ENCODE data around the genes ZNF263 and NLRC3.

GRCh38 chr16:3143103-3144472 is 8.8 kb downstream of the ZNF213 start:
- PRO-cap: no peak
- RAMPAGE, long total RNA, 2 experiments: no peak in any of the 2 experiments

GRCh38 chr16:3157065-3158095 is 22.6 kb downstream of the ZNF213 start:
- PRO-cap: no peak
- RAMPAGE, long total RNA, 2 experiments: no peak in any of the 2 experiments

- PRO-cap: no peak
- RAMPAGE, long total RNA, 2 experiments: no peak in any of the 2 experiments
Measured at GRCh38 chr16:3274189-3275517, 8.6 kb upstream of the ZNF263 start.

DNA sequence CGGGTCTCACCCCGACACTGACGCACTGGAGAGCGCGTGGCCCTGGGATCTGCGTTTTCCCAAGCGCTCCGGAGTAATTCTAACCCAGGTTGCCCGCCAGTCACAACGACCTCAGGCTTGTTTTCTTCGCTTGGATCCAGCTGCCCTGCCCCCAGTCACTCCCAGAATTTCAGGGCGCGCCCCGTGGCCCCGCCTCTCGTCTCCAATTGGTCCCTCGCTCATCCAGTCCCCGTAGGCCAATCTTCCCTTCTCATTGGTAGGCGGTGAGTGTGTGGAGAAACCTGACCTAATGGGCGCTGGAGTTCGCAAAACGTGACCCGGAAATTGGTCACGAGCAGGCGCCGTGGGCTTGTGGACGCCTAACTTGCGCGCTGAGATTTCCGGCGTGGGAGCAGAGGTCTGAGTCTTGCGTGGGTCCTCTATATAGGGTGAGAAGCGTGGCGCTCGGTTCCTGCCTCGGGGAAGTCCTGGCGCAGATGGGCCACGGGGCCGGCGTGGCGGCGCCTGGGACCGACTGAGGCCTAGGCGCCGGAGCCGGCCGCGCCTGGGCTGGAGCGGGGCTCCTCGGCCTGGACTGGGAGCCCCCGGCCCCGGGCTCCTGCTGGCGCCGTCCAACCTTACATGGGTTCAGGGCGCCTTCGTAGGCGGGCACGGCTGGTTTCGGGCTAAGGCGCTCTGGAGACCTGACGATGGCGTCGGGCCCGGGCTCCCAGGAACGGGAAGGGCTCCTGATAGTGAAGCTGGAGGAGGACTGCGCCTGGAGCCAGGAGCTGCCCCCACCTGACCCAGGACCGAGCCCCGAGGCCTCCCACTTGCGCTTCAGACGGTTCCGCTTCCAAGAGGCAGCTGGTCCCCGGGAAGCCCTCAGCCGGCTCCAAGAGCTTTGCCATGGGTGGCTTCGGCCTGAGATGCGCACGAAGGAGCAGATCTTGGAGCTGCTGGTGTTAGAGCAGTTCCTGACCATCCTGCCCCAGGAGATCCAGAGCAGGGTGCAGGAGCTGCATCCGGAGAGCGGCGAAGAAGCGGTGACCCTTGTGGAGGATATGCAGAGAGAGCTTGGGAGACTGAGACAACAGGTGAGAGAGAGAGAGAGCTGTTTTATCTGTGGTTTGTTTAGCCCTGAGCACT is at the start of gene ZNF263:
Gene ZNF263, plus strand, starts transcription at position 362 of the 1,128 bp plus-strand sequence.
- PRO-cap: bidirectional peak, plus-strand start at position 374 of the sequence, minus-strand start at position 147 of the sequence
- RAMPAGE, long total RNA, 2 experiments: no peak in any of the 2 experiments

GRCh38 chr16:3365847-3366088 is 10.1 kb downstream of the OR2C1 start:
- PRO-cap: no peak
- RAMPAGE, long total RNA, 2 experiments: no peak in any of the 2 experiments

DNA sequence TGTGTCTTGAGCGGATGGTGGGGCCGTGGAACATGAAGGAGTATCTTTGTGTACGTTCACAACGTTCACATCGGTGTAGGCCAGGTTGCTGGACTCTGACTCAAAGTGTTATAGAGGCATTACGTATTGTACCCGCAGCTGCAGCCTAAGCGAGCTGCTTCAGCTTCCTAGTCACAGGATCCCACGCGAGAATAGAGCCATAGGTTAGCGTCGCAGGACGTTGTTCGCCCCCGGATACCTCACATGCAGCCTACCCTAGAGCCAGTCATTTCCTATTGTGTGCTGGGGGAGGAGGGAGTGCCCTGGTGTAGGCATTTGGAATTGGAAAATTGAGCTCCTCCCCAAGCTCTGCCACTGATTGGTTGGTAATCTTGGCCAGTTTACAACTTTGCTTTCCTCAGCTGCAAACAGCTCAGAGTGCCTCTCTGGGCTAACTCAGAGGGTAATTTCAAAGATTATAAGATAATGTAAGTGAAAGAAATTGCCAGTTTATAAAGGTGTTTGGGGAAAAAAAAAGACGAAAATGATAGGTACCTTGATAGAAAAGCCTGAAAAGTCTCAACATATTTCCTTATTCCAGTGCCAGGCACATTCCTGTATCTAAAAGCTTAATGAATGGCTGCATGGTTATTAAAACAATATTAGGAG is 588 bp downstream of the NAA60 start:
- PRO-cap: no peak
- RAMPAGE, long total RNA, 2 experiments: no peak in any of the 2 experiments

DNA sequence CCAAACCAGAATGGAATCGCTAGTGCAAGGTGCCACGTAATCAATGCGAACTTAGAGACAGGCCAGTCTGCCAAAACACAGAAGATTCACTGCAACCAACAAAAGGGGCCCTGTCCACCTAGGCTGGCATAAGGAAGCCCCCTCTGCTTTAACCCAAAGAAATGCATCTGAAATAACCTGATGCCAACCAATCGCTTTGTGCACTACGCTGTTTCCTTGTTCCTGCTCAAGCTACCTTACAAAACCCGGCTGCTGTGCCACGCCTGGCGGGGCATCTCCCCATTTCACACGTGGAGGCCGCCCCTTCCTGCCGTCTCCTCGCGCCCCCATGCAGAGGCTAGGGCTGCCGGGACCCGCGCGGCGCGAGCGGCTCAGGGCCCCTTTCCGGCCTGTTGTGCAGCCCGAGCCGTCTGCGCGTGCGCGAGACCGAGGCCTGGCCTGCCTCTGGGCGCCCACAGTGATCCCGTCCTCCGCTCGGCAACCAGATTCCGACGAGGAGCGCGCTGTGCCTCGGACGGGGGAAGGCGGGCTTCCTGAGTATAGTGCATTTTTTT is 907 bp upstream of the CLUAP1 start:
- PRO-cap: no peak
- RAMPAGE, long total RNA, 2 experiments: no peak in any of the 2 experiments

DNA sequence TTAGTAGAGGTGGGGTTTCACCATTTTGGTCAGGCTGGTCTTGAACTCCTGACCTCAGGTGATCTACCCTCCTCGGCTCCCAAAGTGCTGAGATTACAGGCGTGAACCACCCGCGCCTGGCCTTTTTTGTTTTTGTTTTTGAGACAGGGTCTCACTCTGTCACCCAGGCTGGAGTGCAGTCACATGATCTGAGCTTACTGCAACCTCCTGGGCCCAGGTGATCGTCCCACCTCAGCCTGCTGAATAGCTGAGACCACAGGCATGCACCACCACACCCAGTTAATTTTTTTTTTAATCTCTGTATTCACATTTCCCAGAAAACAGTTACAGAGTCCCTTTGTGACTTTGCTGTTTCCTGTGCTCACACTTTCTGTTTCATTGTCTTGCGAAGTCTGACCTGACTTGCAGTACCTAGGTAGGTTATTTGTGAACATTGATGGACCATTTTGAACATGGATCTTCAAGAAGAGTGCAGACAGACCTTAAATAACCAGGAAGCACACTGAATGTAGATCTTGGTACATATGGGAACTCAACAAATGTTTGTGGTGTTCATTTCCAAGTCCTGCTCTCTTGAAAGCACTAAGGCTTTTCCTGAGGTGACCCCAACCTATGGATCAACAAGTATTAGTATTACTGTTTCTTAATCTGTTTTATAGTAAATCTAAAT is 2.8 kb downstream of the CLUAP1 start:
- PRO-cap: no peak
- RAMPAGE, long total RNA, 2 experiments: no peak in any of the 2 experiments

DNA sequence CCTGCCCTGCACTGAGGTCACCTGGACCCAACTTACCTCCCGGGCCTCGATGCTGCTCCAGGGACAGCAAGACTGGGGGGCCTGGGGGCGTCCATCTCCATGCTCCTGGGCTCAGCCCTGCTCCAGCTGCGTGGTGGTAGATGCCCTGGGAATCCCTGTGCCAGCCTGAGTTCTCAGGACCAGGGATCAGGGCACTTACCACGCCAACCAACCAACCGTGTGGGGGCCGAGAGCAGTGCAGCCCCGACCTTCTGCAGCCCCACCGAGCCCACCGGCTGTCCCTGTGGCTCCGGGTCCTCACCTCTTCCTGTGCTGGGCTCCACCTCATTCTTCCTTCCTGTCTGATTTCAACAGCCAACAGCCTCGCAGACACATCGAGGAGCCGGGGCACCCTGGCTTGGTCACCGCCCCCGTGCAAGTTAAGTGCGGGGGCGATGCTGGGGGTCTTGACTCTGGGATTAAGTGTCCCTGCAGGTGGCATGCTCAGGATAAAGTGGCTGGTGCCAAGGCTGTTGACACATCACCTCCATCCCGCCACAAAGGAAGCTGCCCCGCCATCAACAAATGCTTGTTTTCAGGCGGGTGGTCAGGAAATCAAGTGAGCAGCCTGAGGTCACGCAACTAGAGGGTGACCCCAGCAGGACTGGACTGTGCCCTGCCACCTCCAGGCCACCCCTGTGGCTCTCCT is at the start of gene NLRC3:
Gene NLRC3, minus strand, starts transcription at position 291 of the 688 bp plus-strand sequence.
- PRO-cap: no peak
- RAMPAGE, long total RNA, 2 experiments: start-site peak on the minus strand in 1 of 2 experiments, centred at position 279 of the sequence, 10 reads per replicate

GRCh38 chr16:3637133-3638138 is 17.1 kb upstream of the DNASE1 start:
- PRO-cap: no peak
- RAMPAGE, long total RNA, 2 experiments: no peak in any of the 2 experiments

DNA sequence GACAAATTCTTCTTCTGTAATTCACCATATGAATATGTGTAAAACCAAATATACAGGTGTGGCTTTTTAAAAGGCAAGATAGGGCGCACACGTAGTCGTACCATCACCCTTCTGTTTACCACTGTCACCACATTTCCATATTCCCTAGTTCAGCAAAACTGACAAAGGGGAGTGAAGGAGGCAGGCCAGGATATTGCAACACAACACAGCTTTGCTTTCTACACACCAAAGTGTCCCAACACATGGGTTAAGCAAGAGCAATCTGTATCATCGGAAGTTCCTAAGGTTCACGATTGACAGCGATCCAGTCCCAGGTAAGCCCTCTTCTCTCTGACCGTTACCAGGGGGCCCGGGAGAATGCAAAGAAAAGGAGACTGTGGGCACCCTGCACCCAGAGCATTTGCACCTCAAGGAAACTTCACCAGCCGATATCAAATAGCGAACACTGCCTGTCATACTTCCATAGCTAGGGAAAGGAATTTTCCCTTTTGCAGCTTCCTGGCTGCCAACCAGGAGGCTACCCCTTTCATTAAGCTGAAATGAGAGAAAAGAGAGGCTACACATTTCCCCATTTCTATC is 23.1 kb downstream of the CREBBP start:
- PRO-cap: no peak
- RAMPAGE, long total RNA, 2 experiments: no peak in any of the 2 experiments

- PRO-cap: no peak
- RAMPAGE, long total RNA, 2 experiments: no peak in any of the 2 experiments
Measured at GRCh38 chr16:3881583-3881948, 1.1 kb upstream of the CREBBP start.

GRCh38 chr16:3945771-3946077 is 65.2 kb upstream of the CREBBP start:
- PRO-cap: no peak
- RAMPAGE, long total RNA, 2 experiments: no peak in any of the 2 experiments

GRCh38 chr16:4052802-4053022 is 63.5 kb downstream of the ADCY9 start:
- PRO-cap: no peak
- RAMPAGE, long total RNA, 2 experiments: no peak in any of the 2 experiments

DNA sequence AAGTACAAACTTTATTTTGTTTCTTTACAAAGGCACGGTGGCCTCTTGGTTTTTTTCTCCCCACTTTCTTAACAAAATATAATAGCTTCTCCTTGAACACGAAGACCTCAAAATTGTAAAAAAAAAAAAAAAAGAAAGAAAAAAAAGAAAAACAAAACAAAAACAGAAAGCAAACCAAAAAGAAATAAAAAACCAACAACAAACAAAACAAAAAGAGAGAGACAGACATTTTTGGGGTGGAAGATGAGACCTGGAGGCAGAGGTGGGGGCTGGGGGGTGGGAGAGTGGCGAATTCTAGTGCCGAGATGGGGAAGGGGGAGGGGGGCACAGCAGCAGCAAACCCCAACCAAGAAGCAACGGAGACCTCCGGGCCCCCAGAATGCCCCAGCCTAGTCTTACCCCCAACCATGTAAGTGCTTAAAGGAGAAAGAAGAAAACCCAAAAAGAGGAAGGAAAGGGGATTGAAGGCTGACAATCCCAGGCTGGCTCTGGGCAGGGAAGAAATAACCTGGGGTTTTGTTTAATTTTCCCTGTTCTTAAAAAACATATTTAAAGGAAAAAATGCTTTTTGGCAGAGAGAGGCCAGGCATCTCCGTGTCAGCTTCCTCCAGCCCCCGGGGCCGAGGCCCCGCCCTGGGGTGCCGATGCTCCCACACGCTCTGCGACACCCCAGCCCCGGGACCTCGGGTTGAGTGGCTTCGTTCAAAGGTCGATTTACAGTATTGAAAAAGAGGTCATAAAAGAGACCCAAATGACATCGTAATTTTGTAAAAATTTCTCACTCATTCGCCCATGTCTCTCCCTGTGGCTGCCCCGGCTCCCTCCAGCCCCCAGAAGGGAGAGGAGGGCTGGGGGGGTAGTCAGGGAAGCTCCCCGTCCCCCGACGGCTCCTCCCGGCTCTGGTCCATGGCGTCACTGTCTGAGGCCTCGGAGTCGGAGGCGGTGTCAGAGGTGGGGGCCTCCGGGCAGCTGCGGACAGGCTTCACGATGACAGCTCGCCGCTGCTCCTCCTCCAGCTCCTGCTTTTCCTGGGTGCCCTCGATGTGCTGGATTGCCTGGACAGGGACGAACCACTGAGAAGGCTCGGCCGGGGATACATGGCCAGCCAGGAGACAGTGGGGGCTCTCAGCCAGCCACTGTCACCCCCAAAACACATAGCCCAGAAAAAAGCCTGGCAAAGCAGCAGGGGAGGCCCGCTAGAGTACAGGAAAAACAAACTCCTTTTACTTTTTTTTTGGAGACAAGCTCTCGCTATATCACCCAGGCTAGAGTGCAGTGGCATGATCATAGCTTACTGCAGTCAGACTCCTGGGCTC is 15.2 kb downstream of the TFAP4 start:
- PRO-cap: unidirectional peak, minus-strand start at position 917 of the sequence
- RAMPAGE, long total RNA, 2 experiments: no peak in any of the 2 experiments

DNA sequence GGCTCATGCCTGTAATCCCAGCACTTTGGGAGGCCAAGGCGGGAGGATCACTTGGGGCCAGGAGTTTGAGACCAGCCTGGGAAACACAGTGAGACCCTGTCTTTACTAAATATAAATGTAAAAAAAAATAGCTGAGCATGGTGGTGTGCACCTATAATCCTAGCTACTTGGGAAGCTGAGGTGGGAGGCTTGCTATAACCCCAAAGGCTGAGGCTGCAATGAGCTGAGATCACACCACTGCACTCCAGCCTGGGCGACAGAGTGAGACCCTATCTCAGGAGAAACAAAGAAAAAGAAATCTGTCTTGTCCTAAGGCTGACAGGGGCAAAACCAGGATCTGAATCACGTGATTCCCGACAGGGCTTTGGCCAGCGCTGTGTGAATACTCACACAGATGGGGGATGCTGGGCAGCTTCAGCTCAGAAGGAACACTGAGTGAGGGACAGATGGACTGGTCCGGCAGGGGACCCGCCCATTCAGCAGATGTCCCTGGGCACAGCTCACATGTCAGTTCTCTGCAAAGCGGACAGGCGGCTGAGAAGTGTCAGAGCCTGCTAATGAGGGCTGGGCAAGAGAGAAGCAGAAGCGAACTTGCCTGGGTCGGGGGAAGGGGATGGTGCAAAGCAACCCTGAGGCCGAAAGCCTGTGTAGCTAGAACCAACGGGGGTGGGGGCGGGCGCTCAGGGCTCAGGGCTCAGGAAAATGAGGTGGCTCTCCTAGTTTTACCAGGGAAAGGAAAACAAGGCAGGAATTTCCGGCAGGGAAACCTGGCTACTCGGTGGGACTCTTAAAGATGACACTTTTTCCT is 12.0 kb upstream of the GLIS2 start:
- PRO-cap: no peak
- RAMPAGE, long total RNA, 2 experiments: no peak in any of the 2 experiments

DNA sequence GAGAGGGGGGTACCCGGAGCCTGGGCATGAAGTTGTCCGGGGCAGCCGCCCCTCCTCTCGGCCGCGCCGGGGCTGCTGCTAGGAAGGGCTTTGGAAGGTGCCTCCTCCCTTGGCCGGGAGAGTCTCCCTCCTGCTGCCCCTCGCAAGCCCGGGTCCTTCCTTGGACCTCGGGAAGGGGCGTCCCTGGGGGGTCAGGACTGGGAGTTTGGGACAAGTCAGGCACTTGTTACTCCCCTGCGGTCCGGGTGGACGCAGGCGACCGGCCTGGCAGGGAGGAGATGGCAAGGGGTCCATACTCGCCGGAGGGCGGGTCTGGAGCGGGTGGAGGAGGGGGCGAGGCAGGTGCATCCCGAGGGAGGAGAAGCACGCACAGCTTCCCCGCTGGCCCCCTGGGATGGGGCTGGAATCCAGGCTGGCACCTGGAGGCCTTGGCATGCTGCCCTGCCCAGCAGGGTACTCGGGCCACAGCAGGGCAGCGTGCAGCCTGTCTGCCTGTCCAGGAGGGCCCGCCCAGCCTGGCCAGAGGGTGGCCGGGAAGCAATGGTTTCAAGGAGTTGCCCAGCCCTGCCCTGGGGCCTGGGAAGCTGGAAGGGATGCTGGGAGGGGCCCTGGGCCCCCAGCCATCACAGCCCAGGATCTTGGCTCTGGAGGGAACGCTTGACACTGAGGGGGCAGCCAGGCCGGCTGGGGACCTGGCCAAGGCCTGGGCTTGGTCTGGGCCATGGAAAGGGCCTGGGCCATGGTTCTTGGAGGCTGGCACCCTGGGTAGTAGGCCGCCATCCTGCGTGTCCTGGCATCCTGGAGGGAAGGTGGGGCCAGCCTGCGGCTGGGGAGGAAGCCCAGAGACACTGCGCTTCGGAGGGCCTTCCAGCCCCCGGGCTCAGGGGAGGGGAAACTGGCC is 984 bp downstream of the GLIS2 start:
- PRO-cap: no peak
- RAMPAGE, long total RNA, 2 experiments: no peak in any of the 2 experiments

- PRO-cap: no peak
- RAMPAGE, long total RNA, 2 experiments: no peak in any of the 2 experiments
Measured at GRCh38 chr16:4320541-4321031, 4.7 kb downstream of the GLIS2 start.

DNA sequence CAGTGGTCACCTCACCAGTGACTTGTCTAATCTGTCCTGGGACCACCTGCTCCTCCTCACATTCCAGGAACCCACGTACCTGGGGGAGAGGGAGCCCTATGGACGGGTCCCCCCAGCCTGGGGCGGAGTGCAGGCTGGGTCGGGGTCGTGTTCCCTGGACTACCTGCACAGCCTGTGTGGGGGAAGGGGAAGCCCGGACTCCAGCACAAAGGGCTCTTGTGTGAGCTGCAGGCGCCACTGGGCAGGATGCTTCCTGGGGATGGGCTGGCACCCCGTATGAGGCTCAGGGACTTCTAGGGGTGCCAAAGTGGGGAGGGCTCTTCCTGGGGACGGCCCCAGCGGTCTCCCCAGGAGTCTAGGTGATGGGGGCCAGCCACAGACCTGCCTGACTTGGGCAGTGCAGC is 7.4 kb downstream of the VASN start:
- PRO-cap: no peak
- RAMPAGE, long total RNA, 2 experiments: no peak in any of the 2 experiments

GRCh38 chr16:4390509-4390980 is 18.9 kb downstream of the VASN start:
- PRO-cap: no peak
- RAMPAGE, long total RNA, 2 experiments: no peak in any of the 2 experiments

All from breast epithelium (tissue), 2 donors.